Neuron (in vitro differentiated cells): ENCODE results near the gene ZFP14.

GRCh38 chr19:36046399-36046999, 7.6 kb downstream of the THAP8 start:
- PRO-cap, result no peak

DNA sequence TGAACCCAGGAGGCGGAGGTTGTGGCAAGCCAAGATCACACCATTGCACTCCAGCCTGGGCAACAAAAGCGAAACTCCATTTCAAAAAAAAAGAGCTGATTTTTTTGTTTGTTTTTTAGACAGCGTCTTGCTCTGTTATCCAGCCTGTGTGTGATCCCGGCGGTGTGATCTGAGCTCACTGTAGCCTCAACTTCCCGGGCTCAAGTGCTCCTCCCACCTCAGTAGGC, 10.6 kb upstream of the CAPNS1 start:
- PRO-cap, result no peak

- PRO-cap, result bidirectional peak, plus-strand start at chr19:36140605, minus-strand start at chr19:36140519
Observed at GRCh38 chr19:36140560-36140694, 561 bp downstream of the CAPNS1 start.

DNA sequence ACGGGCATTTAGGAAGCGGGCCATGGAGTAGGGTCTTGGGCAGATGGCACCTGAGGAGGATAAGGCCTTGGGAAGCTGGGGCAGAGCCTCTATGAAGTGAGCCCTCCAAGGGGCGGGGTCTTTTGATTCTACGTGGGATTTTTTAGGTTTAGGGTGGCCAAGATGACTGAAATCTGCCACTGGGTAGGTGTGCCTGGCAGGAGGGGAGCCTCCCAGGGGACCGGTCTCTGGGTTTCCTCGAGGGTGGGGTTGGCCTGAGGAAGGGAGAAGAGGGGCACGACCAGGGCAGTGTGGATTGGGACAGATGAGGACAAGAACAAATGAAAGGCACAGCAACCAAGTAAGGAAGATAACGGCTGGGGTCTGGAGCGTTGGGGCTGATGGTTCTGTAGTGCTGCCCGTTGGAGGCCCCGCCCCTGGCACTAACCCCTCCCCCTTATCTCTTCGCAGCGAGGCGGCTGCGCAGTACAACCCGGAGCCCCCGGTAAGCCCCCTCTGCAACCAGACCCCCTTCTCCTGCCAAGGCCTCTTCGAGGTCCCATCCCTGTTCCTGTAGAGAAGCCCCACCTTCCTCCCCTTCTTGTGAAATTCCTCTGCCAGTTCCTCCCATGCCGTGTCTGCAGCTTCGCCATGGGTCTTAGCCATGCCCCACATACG, 2.1 kb downstream of the CAPNS1 start:
- PRO-cap, result no peak

DNA sequence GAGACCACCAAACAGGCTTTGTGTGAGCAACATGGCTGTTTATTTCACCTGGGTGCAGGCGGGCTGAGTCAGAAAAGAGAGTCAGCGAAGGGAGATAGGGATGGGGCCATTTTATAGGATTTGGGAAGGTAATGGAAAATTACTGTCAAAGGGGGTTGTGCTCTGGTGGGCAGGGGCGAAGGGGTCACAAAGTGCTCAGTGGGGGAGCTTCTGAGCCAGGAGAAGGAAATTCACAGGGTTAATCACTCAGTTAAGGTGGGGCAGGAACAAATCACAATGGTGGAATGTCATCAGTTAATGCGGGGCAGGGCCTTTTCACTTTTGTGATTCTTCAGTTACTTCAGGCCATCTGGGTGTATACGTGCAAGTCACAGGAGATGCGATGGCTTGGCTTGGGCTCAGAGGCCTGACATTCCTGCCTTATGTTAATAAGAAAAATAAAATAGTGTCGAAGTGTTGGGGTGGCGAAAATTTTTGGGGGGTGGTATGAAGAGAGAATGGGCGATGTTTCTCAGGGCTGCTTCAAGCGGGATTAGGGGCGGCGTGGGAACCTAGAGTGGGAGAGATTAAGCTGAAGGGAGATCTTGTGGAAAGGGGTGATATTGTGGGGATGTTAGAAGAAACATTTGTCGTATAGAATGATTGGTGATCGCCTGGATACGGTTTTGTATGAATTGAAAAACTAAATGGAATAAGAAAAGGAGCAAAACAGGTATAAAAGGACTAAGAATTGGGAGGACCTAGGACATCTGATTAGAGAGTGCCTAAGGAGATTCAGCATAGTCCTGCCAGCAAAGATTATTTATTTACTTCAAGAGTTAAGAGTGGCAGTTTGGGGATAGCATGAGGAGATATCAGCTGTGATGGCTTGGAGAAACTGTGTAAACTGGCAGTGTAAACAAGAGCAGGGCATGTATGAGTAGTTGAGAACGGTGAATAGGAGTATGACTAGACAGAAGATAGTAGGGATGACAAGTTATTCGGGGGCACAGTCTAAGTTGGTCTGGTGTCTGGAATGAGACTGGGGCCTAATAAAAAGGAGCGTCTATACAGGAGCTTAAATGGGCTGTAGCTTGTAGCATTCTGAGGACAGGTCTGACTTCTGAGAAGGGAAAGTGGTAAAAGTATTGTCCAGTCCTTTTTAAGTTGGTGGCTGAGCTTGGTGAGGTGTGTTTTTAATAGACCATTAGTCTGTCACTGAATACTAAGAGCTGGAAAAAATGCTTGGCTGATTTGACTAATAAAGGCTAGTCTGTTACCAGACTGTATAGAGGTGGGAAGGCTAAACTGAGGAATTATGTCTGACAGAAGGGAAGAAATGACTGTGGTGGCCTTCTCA, 3.7 kb upstream of the COX7A1 start:
- PRO-cap, result no peak

- PRO-cap, result no peak
Observed at GRCh38 chr19:36158309-36158921, 6.2 kb upstream of the COX7A1 start.

DNA sequence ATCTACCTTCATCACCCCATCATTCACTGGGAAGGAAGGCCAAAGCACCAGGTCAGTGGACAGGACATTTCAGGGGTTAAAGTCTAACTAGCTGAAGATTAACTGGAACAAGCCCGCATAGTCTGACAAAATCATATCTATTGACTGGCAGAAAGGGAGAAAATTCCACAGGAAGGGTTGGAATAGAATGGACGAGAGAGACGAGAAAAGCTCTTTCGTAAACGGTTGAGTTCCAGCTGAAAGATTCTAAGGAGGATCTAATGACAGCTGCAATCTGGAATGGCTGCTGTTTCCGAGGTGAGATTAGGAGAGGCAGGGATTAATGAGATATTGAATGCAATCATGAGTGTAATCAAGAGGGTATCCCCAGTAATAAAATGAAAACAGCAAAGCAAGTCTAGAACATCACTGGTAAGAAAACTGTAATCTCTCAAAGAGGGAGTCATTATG, 1.1 kb downstream of the ZFP14 start:
- PRO-cap, result no peak

GRCh38 chr19:36378530-36379484, at the start of gene ZFP14:
Gene ZFP14 (minus strand): TSS chr19:36379201.
- PRO-cap, result bidirectional peak, plus-strand start at chr19:36378950, minus-strand start at chr19:36378910; bidirectional peak, plus-strand start at chr19:36379305, minus-strand start at chr19:36379201

- PRO-cap, result no peak
Observed at GRCh38 chr19:36771429-36772237, 974 bp downstream of the ZNF850 start.

GRCh38 chr19:36836946-36837670, 1.1 kb downstream of the ZNF790 start:
- PRO-cap, result no peak

- PRO-cap, result no peak
Observed at GRCh38 chr19:36916939-36917305, 790 bp downstream of the ZNF568 start.

DNA sequence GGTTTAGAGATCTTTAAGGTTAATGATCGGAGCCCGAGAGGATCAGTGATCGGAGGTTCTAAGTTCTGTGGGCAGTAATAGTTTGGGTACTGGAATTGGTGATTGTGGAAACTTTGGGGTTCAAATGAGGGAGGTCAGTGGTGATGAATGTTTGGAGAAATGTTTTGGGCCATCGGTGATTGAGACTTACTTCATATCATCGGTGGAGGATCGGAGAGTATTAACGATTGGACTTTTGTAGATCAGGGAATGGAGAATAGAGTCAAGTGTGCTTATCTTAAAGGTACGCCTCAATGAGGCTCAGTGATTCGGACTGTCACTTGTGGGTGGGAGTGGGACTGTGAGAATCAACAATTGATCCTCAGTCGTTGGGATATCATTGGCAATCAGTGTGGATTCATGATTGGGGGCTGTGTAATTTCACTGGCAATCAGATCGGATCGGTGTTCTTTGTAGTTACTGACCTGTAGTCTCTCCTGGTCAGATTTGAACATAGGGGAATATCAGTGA, 678 bp downstream of the ZNF793 start:
- PRO-cap, result no peak

- PRO-cap, result no peak
Observed at GRCh38 chr19:37771314-37771979, 7.9 kb downstream of the ZNF573 start.

DNA sequence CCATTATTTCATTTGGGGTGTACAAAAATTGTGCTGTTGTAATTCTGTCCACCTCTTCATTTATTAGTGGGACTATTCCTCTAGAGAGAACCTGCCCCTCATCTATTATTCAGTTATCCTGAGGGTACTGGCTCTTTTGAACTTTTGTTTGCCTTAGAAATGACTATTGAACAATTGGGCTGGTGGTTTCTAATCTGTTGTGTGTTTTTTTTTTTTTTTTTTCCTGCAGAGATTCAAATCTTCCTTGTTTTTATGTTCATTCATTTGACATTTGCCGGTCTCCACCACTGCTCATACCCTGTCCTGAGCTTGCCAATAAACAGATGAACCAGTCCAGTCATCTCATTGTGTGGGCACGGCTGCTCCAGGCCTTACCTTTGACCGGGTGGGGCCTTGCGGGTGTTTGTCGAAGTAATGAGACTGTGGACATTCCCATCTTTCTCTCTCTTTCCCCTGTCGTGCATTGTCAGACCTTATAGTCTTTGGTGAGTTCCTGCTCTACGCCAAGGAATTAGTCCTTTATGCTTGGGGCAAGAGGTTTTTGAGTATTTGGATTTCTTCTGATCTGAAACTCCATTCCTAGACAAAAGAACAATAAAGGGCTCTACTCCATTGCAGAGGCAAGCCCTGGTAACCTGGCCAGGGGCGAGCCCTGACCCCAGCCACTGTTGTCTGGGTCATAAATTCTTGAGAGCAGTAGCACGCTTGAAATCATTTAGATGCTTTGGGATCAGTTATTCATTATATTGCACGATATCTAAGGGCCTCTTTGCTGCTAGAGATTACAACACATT, 34.4 kb downstream of the SIPA1L3 start:
- PRO-cap, result no peak

GRCh38 chr19:37983729-37984571, 76.9 kb downstream of the SIPA1L3 start:
- PRO-cap, result no peak

GRCh38 chr19:37986402-37986891, 79.4 kb downstream of the SIPA1L3 start:
- PRO-cap, result no peak

GRCh38 chr19:37997870-37998405, 90.9 kb downstream of the SIPA1L3 start:
- PRO-cap, result no peak

- PRO-cap, result no peak
Observed at GRCh38 chr19:38045954-38046850, 139.2 kb downstream of the SIPA1L3 start.

GRCh38 chr19:38061153-38062014, 154.4 kb downstream of the SIPA1L3 start:
- PRO-cap, result no peak

- PRO-cap, result no peak
Observed at GRCh38 chr19:38070557-38070882, 153.5 kb downstream of the DPF1 start.